A172 (cell line): ENCODE measurements around a stretch of chr16.

- RAMPAGE, long total RNA, result no peak
Observed at GRCh38 chr16:85004245-85004903, 7.0 kb downstream of the ZDHHC7 start.

DNA sequence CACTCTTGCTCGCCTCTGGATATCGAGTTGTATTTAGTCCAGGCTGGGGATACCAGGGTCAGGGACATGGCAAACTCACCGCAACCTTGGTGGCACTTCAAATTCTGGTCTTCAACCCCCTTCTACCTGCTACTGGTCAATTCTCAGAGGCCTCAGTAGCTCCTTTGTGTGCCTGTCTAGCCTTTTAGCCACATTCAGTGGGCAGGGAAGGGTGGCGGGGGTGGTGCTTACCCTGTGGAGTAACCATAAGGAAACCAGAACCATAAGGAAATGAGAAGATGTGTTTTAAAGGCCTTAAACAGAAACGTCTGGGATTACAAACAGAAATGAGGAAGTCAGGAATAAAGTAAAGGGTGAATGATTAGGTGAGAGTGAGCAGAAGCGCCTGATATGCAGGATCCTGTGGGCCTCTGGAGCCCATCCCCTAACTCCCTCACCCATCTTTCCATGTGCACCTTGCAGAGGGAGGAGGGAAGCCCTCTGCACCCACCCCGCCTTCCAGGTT lies 20.2 kb downstream of the KIAA0513 start:
- RAMPAGE, long total RNA, result no peak

GRCh38 chr16:85089479-85090495 lies 22.5 kb downstream of the CIBAR2 start:
- RAMPAGE, long total RNA, result no peak

DNA sequence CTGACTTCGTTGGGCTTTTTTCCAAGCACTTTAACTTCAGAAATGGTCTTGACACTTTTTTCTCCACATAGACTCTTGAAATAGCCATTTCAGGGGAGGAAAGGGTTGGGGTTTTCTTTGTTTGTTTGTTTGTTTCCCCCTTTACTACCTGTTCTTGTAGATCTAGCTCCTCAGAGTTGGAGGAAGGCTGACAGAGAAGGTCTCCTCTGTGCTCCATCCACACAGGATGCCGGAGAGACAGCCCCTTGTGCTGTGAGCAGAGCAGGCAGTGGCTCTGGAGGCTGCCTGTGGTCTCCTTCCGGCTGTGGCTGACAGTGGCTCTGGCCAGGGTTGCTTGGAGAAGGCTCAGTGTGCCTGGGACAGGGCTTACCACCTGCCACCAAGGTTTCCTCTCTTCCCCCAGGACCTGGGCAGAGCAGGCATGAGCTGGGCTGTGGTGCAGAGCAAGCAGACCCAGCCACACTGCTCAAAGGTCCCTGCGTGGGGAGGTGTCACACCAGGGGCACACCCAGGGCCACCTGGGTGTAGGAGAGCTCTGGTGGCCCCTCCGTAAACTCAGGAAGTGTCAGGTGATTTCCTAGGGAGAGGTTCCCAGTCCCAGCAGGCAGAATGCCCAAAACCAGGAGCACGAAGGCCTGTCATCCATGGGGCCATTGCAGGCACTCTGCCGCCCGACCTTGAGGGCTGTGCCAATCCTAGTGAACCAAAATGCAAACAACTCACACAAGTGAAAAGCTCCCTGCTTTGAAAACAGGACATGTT lies 21.6 kb downstream of the CIBAR2 start:
- RAMPAGE, long total RNA, result no peak

DNA sequence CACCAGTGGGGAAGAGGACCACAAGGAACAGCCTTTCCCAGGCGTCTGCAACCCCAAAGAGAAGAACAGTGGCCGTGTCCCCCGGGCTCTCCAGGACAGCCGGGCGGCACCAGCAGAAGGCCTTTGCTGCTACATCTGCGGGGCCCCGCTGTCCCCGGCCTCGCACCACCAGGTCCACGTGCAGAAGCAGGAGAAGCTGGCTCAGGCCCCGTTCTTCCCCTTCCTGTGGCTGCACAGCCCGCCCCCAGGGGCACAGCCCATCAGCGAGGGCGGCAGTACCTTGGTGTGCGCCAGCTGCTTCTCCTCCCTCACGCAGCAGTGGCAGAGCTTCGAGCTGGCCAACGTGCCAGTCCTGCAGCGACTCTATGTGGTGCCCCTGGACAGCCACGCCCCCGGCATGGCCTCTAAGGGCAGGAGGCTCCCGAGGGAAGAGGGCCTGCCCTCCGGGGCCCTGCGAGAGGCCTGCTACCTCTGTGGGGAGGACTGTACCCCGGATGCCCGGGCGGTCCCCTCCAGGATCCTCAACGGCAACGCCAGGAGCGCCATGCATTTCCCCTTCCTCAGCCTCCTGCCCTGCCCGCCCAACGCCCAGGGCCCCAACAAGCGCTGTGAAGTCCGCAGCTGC lies 58.3 kb upstream of the CIBAR2 start:
- RAMPAGE, long total RNA, result no peak

DNA sequence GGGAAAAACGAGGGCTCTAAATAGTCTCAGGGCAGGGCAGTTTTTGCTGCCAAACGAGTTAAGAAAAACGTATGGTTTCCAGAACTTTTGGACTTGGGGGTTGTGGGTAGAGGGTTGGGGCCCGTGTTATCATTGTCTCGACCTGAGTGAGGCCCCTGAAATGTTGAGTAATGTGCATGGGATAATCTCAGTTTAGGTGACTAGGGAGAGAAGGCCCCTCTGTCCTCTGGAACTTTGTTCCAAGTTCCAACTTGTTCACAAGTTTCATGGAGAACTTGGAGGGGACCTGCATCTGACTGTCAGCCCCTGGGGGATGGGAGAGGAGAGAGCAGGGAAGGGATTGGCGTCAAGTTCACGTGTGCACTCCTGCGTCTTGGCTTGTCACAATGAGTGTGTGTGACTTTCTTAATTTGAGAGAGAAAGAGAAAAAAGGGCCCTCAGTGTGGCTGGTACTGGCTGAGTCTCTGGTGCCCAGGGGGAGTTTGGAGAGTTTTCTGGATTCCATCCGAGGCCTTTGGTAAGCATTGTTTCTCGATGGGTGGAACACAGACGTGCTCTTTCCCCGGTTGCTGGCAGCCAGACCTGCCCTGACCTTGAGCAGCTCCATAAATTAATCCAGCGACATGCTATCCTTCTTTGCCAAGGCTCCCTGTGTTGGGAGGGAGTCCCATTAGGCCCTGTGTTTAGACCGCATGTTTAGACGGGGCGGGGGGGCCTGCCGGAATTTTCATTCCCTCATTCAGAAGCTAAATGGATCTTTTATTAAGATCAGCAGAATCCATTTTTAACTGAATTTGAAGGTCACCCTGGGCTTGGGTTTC lies 84.0 kb upstream of the CIBAR2 start:
- RAMPAGE, long total RNA, result no peak

DNA sequence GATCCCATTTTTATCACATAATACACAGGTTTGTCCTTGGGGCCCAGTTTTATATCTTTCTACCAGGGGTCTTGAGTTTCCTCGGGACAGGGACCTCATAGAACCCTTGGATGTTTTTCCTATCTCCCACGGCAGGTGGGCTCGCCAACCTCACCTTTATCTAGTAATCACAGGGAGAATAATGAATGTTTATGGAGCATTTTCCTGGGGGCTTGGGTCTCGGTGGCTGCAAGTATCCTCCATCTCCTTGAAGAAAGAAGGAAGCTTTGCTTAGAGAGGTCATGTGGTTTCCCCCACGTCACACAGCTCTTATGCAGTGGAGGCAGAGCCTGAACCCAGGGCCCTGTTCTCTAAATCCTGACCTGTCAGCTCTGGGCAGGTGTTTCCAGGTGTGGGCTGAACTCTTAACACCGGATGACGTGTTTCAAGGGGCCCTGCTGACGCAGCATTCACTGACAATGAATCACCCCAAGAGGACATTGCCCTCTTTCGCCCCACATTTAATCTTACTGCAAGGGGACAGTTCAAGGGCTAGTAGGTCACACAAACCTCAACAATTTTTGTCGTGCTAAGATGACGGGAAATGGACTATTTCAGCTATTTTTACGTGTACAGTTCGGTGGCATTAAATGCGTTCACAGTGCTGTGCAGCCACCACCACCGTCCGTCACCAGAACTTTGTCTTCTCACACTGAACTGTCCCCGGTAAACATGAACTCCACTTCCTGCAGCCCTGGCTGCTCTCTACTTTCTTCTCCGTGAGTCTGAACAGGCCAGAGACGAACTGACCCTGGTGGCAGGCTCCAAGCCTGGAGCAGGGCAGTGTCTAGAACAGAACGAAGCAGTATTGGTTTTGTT lies 88.1 kb upstream of the CIBAR2 start:
- RAMPAGE, long total RNA, result no peak

DNA sequence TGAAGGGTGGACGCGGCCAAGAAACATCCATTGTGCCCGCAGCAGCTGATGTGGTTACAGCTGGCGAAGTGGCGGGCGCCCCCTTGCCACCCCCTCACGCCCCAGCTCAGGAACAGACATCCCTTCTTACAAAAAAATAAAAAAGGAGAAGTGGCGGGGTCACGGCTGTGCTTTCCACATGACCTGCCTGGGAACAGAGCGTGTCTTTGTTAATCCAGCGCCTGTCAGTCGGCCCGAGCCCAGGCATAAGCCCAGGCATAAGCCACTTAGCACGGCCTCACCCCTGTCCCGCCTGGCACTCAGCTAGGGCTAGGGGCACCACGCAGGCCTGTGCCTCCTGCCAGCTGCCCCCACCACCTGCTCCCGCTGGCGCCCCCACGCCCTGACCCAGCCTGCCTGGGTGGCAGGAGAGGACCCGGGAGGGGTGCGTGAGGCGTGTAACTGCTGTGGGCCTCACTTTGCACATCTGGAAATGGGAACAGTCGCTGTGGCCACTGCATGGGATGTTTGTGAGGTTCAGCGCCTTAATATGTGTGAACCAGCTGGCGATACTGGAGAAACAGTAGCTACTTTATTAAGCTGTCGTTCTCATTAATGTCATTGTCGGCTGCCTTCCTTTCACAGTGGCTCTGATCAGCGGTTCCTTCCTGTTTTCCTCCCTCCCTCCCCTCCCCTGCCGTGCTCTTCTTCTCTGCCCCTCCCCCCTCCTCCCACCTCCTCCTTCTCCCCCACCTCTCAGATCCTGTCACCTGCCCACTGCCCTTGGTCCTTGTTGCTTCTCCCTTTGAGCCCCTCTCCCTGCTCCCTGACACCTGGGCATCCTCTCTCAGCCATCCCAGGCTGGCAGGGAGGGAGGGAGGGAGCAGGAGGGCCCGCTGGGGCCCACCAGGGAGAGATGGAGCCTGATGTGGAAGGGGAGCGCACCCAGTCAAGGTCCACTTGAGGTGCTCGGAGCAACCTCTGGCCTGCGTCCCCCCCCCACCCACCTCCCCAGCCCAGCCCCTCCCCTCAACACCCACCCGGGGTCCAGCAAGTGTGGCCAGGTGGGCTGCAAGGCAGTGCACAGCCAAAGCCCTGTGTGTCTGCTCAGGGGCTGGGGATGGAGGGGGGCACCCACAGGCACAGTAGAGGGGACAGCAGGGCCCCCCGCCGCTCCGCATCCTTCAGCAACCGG lies 197.9 kb upstream of the CIBAR2 start:
- RAMPAGE, long total RNA, result no peak

DNA sequence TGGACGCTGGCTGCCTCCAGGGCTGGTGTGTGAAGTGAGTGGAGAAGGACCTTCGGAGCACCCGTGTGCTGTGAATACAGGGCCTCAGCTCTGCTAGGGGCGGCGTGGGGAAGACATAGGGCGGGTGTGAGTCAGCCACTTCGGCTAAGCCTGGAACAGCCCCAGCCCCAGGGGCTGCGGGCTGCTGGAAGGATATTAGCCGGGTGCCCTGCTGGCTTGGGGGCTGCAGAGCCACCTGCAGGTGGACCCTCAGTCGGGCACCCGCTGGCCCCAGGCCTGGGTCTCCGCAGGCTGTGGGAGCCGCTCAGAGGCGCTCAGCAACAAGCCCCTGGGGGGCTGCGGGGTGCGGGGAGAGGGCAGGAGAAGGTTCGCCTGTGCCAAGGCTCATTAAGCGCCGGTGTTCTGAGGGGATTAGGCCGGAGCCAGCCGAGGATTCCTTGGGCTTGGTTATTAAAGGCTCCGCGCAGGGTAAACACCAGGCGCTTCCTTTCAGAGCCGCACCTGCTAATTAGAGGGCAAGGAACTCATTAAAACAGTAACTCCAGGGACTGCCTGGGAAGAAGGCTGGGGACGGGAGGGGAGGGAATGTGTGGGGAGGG lies 217.1 kb upstream of the CIBAR2 start:
- RAMPAGE, long total RNA, result no peak

DNA sequence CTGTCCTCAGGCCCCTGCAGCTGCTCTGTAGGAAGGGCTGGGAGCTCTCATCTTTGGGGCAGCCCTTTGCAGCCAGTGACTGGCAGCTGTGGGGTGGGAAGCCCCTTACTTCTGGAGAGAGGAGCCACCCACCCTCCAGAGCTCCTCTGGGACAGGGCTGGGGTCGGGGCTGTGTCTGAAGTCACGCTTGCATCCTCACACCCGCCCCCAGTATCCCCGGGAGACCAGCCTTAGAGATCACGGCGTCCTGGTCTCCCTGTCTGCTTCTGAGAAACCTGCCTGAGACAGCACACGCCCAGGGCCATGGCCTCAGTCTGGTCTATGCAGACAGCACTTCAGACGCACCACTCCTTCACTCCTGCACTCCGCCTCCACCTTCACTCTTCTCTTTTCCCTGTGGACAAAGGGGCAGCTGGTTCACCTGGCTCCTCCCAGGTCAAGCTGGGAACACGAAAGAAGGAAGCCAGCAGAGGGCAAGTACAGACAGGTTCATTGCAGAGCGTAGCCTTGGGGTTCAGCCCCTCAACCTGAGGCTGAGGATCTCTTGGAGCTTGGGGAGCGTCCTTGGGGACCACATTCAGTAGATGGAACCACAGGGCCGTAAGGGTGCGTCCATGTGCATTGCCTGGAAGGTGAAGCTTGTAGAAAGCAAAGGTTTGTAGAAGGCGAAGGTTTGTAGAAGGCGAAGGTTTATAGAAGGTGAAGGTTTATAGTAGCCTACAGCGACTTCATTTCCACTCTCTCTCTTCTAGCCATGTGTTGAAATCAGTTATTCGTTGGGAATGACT lies 247.9 kb upstream of the GSE1 start:
- RAMPAGE, long total RNA, result no peak

DNA sequence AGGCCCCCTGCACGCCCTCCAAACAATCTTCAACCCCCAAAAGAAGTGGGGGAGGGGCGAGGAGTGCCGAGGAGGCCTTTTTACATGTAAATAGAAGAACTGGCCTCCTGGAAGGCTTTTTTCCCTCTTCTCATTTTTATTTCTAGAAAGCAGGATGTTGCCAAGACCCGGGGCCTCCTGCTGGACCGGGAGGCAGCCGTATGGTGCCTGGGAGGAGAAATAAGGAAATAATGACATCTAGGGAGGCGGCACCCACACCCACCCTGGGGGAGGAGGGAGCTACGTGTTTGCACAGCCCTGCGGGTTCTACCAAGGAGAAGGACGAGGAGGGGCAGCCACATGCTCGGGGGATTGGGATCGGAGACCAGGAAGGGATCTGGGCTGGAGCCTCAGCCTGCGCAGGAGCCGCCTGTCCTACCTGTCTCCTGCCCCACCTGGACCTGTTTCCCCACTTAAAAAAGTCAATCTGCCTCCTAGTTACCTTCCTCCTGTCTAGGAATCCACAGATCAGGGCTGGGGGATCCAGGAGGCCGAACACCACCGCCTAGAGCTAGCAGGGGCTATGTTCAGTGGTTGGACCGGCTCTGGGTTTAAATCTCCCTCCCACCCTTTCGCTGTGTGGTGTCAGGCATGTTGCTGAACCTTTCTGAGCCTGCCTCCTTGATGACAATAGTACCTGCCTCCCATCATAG lies 175.7 kb upstream of the GSE1 start:
- RAMPAGE, long total RNA, result no peak

GRCh38 chr16:85460354-85461341 lies 152.5 kb upstream of the GSE1 start:
- RAMPAGE, long total RNA, result no peak

DNA sequence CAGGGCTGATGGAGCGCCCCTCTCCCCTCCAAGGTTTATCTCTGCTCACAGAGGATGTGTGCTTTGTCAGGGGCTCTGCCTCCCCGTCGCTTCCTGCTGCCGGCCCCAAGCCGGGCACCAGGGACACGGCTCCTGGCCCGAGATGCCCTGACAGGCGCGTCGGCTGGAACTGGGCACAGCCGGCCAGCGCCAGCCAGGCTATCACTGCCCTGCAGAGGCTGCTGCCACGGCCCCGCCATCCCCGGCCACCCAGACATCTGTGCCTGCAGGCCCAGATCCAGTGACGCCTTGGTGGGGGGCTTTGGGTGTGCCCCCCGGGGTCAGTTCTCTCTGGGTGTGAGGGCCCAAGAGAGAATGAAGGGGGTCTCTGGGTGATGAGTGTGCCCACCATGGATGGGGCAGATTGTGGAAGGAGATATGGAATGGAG lies 95.2 kb upstream of the GSE1 start:
- RAMPAGE, long total RNA, result no peak

- RAMPAGE, long total RNA, result no peak
Observed at GRCh38 chr16:85523071-85523961, 89.8 kb upstream of the GSE1 start.

DNA sequence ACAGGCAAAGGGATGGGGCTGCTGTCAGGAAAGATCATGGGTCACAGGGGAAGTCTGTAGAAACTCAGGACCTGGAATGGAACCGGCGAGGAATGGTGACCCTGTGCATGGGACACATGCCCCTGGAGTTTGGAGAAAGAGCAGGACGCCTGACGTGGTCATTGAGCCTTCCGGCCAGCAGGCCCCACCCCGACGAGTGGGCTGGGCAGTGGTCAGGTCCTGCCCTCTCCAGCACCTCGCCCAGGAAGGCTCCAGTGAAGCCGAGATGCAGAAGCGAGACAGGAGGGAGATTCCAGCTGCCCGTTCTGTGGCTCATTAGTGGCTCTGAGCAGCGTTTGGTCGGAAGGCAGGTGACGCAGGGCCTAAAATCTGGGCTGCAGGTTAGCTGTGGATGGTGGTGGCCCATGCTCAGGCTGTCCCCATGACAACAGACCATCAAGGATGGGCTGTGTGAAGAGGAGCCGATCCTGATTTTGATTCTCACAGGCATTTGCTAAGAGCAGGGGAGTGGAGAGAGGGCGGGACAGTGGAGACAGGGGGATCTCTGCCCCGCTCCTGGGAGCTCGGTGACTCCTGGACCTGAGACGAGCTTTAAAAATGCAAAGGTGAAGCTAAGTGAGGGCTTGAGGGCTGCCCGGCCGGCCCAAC lies 76.2 kb upstream of the GSE1 start:
- RAMPAGE, long total RNA, result no peak

DNA sequence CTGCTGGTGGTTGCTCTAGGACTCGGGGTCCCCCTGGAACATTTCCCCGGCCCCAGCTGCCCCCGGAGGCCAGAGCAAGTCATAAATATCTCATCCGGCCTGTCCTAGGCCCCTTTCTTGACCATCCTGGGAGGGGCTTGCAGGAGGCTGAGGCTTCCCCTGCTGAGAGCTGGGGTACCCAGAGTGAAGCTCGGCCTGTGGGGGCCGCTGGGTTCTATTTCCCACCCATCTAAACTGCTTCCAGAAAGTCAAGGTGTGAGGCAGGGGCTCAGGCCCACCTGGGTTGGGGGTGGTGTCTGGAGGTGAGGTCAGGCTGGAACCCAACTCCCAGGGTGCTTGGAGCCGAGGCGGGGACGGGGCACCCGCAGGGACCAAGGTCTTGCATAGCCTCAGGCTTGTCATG lies 51.5 kb upstream of the GSE1 start:
- RAMPAGE, long total RNA, result no peak

DNA sequence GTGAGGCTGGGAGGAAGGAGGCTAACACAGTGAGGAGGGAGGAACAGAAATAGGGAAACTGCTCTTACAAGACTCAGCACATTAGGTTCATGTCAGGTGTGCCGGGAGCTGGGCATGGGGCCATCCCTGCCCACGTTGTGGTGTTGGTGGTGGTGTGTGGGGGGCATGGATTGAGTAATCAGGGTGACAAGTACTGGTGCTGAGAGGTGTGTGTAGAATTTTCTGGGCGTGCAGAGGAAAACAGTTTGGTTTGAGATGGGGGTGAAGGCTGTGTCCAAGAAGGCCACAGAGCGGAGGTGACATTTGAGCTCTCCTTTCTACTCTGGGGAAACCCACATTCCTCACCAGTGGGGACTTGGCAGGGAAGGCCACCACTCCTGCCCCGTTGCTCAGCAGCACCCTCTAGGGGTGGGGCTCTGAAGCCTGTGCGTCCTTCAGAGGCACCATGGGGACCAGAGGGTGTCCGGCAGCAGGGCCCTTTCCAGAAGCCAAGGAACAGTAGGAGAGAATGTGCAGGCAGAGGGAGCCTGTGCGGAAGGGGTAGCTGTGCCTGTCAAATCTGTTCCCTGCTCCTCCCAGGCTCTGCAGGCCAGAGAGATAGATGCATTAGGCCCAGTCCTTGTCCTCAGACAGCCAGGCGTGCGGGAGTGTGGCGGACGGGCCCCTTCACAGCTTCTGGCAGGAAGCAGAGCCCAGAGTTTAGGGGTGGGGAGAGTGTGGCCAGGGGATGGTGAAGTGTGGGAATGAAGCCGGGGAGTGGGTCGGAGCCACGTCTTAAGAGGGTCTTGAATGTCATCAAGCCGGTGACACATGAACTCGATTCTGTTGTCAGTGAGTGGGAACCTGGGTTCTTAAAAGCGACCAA lies 48.6 kb upstream of the GSE1 start:
- RAMPAGE, long total RNA, result no peak

DNA sequence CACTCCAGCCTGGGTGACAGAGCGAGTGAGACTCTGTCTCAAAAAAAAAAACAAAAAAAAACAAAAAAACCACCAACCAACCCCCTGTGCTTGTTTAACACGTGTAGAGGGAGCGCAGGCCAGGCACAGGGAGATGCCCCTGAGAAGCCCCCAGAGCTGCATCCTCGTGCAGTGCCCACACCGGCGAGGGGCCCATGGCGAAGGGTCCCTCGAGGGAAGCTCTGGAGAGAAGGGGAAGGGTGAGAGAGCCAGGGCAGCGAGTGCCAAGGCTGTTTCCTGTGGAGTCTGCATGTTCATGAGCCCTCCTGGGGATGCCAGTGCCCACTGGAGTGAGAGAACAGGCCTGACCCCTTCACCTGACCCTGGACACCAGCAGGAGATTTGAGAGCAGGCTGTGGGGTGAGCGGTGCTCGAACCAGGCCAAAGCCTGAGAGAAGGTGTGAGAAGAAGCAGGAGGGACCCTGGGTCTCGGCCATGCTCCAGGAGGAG lies 47.7 kb upstream of the GSE1 start:
- RAMPAGE, long total RNA, result no peak

DNA sequence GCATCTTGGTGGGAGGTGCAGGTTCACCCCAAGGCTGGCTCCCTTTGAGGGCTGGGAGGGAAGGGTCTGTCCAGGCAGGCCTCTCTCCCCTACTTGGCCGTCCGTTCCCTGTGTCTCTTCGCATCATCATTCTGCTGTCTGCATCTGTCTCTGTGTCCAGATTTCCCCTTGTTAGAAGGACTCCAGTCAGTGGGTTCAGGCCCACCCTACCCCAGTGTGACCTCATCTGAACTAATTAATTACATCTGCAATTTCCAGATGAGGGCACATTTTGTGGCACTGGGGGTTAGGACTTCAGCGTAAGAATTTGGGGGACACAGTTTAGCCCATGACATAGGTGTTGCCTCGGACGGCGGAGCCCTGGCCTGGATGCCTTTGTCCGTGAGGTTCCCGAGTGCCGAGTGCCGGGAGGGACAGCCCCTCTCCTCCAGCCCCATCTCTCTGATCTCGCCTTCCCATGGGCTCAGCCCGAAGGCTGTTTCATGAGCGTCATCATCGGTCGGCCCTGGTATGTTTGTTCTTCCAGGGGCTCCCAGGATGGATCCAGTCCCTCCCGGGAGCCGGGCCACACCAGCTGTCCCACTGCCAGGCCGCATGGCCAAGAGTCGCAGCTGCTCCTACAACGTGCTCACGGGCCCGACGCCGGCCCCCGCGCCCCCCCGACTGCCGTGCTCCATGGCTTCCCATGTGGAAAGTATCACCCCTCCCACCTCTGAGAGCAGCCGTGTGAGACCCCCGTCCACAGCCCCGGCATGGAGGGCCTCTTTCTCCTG lies 26.9 kb upstream of the GSE1 start:
- RAMPAGE, long total RNA, result no peak

DNA sequence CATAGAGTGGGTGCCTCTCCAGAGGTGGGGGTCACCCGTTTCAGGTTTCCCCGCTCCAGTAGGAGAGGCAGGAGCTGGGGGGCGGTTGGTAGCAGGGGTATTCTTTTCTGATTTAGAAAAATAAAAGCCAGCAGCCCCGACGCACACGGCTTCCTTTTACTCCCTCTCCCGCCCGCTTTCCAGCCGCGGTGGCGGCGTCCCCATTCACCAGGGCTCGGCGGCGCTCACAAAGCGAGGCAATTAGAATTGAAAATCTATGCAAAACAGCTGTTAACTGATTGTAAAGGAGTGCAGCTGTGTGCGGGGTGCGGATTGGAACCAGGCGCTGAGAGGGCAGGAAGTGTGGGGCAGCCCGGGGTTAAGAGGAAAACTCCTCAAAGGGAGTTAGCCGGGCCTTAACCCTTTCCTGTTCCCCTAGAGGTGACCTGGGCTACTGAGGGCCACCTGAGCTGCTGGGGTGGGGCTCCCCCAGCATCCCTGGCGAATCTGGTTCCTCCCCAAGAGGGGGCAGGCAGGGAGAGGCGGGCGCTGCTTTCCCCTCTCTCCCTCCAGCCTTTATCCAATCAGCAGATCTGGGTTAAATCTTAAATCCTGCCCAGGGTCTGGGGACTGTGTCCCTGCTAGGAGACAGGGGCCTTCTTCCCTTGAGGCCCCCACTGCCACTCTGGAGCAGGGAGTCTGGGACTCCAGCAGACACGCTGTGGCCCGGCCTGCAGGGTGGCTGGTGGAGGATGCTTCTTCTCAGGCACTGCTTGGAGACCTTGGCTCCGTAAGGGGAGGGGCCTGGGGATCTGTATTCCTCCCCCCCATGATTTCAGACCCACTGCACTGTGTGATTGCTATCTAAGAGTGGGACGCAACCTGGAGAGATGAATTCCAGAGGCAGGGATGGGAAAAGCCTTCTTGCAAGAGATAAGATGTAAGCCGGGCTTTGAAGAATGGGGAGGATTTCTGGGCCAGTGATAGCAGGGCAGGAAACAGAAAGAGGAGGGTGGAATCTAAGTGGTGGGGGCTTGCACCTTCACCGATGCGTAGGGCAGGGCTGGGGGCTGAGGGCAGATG lies 5.6 kb upstream of the GSE1 start:
- RAMPAGE, long total RNA, result no peak